Esophagus muscularis mucosa (tissue), 4 donors: ENCODE measurements around the gene BFAR.

DNA sequence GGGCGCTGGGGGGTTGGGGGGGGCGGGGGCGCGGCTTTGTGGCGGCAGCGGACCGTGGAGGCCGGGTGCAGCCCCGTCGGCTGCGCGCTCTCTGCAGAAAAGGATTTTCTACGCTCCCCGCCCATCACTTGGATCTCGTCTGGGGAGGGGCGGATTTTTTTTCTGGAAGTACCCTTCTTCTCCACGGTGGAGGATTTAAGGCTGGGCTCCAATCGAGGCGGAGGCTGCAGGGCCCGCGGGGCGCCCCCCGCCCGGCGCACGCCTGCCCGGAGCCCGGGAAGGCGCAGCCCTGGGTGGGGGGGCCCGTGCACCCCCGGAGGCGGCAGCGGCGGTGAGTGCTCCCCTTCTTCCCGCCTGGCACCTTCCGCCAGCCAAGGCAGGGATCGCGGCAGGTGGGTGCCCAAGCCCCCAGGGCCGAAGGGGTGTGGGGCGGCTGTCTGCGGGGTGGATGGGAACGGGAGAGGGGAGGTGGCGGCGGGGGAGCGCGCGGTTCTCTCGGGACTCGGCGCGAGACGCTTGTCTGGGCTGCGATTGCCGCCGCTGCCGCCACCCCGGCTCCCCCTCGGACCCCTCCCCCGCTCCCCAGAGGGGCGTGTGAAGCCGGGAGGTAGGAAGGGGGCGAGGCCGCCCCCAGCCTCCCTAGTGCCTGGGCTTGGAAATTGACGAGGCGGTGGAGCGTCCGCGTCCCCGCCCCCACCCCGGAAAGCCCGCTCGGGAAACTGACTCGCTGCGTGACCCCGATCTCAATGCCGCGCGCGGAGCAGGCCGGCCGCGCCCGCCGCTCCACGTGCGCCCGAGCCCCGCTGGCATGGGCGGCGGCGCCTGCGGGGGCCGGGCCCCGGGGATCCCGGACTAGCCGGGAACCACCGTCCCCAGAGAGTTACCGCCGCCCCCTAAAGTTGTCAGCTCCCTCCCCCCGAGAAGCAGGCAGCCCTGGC is 231.4 kb downstream of the MRTFB start:
- PRO-cap, result bidirectional peak, plus-strand start at position 39 of the sequence, minus-strand start outside the sequence; bidirectional peak, plus-strand start at position 740 of the sequence, minus-strand start at position 721 of the sequence
- RAMPAGE, long total RNA, 4 experiments, result start-site peak on the plus strand in 1 of 4 experiments, centred at position 34 of the sequence, 8 reads per replicate

DNA sequence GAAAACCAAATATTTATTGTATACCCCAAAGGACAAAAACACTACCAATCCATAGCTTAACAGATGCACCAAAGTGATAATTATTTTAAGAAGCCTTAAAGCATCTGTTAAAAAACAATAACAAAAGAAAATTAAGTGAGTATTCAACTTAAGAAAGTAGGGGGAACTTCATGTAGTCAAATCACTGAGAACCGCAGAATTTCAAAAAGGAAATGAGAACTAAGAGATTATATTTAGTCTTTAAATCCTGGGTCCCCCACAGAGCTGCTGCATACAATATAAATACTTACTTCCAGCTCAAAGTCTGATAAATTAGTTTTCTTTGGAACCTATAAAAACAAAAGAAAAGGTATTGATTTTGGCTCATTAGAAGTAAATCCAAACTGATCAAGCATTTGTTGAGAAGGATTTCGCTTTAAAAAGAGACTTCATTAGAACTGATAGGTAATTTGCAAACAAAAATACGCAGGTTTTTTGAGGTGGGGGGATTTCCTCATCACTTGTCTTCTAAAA is 22.0 kb downstream of the PARN start:
- PRO-cap, result no peak
- RAMPAGE, long total RNA, 4 experiments, result no peak in any of the 4 experiments

- PRO-cap, result no peak
- RAMPAGE, long total RNA, 4 experiments, result no peak in any of the 4 experiments
Measured at GRCh38 chr16:14609819-14610297, 20.2 kb downstream of the PARN start.

DNA sequence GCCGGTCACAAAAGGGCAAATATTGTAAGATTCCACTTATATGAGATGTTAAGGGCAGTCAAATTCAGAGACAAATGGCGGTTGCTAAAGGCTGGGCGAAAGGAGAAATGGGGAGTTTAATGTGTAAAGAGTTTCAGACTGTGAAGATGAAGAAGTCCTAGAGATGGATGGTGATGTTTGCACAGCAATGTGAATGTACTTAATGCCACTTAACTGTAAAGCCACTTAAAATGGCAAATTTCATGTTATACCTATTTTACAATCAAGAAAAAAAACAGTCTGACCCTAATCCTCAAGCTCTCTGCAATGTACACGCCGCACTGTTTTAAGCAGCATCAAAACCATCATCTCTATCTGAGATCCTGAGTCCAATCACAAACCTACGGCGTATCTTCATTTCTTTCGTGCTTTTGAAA is 1.0 kb downstream of the PARN start:
- PRO-cap, result no peak
- RAMPAGE, long total RNA, 4 experiments, result no peak in any of the 4 experiments

- PRO-cap, result bidirectional peak, plus-strand start at chr16:14632957, minus-strand start at chr16:14632728
- RAMPAGE, long total RNA, 4 experiments, result start-site peak on the plus strand in 4 of 4 experiments, at chr16:14632910-14632981 at its widest, 137 to 829 reads per replicate
Measured at GRCh38 chr16:14632513-14633161, at the start of gene BFAR. TSS of gene BFAR (plus strand) at chr16:14632951.

- PRO-cap, result unidirectional peak, minus-strand start at chr16:14633288; unidirectional peak, minus-strand start at chr16:14633433
- RAMPAGE, long total RNA, 4 experiments, result no peak in any of the 4 experiments
Measured at GRCh38 chr16:14633162-14633646, 453 bp downstream of the BFAR start.

- PRO-cap, result no peak
- RAMPAGE, long total RNA, 4 experiments, result no peak in any of the 4 experiments
Measured at GRCh38 chr16:14917972-14918877, 19.0 kb upstream of the NPIPA1 start.

- PRO-cap, result no peak
- RAMPAGE, long total RNA, 4 experiments, result no peak in any of the 4 experiments
Measured at GRCh38 chr16:14975571-14976249, 884 bp downstream of the PDXDC1 start.

DNA sequence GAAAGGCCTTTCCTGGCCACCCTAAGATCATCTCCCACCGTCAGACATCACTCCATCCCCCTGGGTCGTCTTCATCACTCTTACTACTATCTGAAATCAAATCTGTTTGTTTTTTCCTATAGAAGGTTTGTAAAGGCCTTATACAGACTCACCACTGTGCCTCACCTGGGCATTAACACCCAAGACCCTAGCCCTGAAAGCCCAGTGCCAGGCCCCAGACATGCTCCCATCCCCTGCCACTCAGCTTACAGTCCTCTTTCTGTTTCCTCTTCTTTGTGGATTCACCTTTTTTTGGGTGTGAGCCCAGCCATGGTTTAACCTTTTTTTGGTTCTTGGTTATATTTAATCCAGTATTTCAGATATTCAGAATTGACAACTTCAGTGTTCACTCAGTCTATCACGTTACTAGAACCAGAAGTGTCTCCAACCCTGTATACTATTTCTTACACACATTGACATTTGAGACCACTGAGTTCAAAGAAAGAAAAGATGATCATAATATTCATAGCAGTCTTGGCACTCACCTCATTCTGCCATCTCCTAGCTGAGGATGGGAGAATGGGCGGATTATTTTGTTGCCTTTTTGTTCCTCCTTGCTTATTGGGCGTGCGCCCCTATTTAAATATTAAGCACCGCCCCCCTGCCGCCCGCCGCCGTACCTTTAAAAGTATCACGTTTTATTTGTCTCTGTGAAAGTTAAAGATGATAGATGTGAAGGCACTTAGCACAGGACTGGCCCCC is 30.9 kb downstream of the NTAN1 start:
- PRO-cap, result no peak
- RAMPAGE, long total RNA, 4 experiments, result no peak in any of the 4 experiments

GRCh38 chr16:15025831-15027003 is 29.7 kb downstream of the NTAN1 start:
- PRO-cap, result no peak
- RAMPAGE, long total RNA, 4 experiments, result no peak in any of the 4 experiments

- PRO-cap, result no peak
- RAMPAGE, long total RNA, 4 experiments, result no peak in any of the 4 experiments
Measured at GRCh38 chr16:15029479-15030349, 26.2 kb downstream of the NTAN1 start.

- PRO-cap, result no peak
- RAMPAGE, long total RNA, 4 experiments, result no peak in any of the 4 experiments
Measured at GRCh38 chr16:15033081-15033855, 22.6 kb downstream of the NTAN1 start.

GRCh38 chr16:15127290-15127587 is 33.2 kb upstream of the RRN3 start:
- PRO-cap, result no peak
- RAMPAGE, long total RNA, 4 experiments, result no peak in any of the 4 experiments

DNA sequence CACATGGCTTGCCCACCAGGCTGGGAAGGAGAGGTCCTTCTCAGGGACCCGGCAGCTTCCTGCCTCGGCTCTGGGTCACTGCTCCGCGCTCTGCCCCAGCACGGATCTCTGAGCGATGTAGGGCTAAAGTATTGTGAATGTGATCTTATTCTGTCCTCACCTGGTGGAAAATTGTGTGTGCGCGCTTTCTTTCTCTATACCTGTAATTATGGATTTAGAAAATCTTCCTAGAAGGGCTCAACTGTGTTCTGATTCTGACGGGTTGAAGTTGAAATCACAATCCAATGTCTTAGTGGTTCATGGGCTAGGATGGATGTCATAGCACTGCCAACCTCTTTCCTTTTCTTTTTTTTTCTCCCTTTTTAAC is 1.2 kb downstream of the BMERB1 start:
- PRO-cap, result unidirectional peak, minus-strand start at position 80 of the sequence
- RAMPAGE, long total RNA, 4 experiments, result no peak in any of the 4 experiments

GRCh38 chr16:15489426-15489899 is 55.1 kb downstream of the BMERB1 start:
- PRO-cap, result bidirectional peak, plus-strand start at chr16:15489734, minus-strand start at chr16:15489552
- RAMPAGE, long total RNA, 4 experiments, result no peak in any of the 4 experiments

DNA sequence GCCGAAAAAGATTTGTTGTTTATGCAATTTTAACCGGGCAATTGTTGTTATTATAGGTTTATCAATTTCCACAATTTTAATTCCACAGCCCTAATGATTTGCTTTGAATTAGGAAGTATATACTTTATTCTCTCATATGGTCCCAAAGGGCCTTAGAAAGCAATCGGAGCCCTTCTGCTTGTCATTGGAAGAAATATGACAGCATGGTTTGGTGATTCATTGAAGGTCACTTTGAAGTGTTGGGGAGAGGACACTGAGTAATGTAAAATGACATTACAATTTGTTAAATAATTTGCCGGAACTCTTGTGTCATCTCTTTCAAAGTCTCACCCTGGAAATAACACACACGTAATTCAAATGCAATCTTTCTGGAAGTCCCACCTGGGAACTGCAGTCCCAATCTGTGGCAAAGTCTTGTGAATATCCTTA is 59.8 kb downstream of the BMERB1 start:
- PRO-cap, result unidirectional peak, plus-strand start at position 362 of the sequence
- RAMPAGE, long total RNA, 4 experiments, result no peak in any of the 4 experiments

DNA sequence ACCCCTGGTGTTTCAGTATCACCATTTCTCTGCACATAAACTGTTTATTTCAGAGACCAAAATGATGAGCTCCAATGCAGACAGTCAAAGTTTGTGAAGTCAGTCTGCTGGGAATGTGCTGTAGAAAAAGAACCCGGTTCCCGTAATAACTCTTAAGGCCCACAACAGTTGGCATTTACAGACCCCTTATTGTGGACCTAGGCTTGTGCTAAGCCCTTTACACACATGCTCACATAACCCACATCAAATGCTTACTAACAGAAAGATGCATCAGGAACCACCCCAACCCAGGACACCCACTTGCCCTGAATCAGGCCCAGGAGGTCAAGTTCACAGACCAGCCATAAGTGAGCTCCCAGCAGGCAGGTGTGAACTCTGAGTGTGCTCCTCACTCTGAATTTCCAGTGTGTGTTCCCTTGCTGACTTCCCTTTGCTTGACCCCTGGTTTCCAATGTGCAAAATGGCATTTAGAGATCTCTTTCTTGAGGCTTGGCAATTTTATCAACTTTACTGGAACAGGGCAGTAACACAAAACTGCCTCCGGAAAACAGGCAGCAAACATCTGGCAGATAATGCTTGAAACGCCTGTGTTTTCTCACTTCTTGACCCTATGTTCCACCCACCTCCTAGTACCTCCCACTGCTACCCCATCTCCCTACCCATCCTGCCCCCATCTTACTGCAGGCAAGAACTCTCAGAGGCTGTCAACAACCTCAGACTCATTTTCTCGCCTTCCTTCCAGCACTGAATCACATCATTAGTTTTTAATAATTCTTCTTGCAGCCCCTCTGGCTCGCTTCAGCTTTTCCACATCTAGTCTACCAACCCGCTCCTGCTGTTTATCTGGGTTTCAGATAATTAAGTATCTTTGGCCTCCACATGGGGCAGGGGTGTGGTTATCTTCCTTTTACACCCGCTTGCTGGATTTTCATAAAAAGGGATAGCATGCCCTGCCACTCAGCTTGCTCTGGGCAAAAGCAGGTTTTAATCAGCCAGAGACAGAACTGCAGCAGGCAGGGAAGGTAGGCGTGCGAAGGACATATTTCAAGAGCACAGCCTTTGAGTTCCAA is 87.2 kb downstream of the BMERB1 start:
- PRO-cap, result bidirectional peak, plus-strand start at position 687 of the sequence, minus-strand start at position 567 of the sequence
- RAMPAGE, long total RNA, 4 experiments, result start-site peak on the minus strand in 1 of 4 experiments, centred at position 21 of the sequence, 12 reads per replicate

GRCh38 chr16:15601975-15602622 is 40.9 kb downstream of the MARF1 start:
- PRO-cap, result no peak
- RAMPAGE, long total RNA, 4 experiments, result no peak in any of the 4 experiments

DNA sequence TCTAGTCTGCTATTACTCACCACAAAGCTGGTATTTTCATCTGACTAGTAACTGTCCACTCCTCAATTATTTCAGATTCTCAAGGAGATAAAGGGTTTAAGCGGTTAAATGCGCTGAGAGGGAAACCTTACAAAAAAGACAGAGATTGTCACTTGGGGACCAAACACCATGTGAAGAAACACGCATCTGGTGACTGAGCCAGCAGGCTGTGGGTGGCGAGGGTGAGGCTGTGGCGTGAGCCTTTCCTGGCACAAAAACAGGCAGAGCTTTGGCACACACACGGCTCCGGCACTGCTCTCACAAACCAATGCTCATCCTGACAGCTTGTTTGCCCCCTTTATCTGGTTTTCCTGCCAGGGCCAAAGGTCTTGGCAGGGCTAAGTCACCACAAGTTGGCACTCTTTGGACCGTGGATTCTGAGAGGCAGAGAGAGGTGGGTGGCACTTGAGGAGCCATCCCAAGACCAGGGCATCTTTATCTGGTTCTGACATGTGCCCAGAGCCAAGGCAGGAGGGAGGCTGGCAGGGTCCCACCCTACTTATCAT is 38.0 kb downstream of the MARF1 start:
- PRO-cap, result no peak
- RAMPAGE, long total RNA, 4 experiments, result no peak in any of the 4 experiments

DNA sequence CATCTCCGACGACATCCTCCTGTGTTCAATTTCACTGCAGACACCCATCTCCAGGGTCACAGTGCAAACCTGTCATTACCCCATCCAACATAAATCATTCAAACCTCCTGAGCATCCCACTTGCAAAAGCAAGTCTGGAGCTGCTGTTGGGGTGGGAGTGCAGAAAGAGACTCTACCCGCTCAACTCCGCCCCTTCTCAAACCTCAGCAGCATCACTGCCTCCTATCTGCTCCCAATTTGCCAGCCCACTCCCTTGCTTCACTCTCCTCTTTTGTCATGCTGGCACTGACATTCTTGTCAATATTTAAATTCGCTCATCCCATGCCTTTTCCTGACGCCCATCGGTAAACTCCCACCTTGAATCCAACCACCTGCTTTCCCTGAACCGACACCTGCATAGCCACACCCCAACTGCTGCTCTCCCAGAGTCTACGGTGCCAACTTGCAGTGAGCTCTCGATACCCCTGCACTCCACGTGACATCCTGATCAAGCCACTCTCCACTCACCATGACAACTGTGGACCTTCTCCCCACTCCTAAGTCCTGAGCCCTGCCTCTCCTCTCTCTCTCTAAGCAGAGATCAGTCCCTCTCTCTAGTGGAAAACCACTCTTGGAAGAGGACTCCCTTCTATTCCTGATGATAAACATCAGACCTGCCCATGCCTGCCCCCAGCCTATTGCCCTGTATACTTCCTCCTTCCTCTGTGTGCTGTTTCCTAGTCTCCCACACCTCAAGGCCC is 36.8 kb downstream of the MARF1 start:
- PRO-cap, result no peak
- RAMPAGE, long total RNA, 4 experiments, result no peak in any of the 4 experiments